PFSK-1 (cell line): ENCODE measurements around the gene MAPT.

DNA sequence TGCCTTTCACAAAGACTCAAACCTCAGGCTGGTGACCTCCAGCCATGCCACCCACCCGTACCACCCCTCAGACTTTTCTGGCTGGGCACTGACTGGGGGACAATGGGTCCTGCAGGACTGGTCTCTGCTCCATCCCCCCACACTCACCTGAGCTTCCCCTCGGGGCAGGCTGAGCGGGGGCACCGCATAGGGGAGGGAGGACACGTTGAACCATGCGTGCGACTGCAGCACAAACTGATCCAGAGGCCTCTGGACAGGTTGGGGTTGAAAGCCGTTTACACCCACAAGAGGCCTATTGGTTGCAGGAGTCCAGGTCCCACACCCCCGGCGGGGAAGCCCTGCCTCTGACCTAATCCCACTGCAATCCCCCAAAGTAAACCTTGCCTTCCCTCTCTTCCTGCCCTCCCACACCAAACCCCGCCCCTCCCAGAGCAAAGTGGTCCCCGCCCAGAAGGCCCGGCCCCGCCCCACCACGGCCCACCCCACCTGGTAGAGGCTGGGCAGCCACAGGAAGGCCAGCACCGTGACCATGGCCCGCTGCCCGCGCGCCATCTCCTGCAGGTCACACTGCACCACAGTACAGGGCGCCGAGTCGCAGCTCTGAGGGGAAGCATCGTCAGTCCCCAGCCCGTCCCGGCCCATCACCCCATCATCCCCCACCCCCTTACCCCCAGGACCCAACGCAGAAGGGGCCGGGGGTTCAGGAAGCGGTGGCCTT, 11.0 kb upstream of the FAM171A2 start:
- RRBS: 96% methylated on average over 3 of the region's 29 CpGs

- RRBS: no CpG with 5 or more reads among the region's 98 CpGs
Observed at GRCh38 chr17:44384532-44385975, 4.4 kb downstream of the ITGA2B start.

- RRBS: no CpG with 5 or more reads among the region's 8 CpGs
Observed at GRCh38 chr17:44905366-44906010, 6.0 kb downstream of the CCDC103 start.

GRCh38 chr17:44948112-44948443, 505 bp upstream of the KIF18B start:
- RRBS: no CpG with 5 or more reads among the region's 14 CpGs

DNA sequence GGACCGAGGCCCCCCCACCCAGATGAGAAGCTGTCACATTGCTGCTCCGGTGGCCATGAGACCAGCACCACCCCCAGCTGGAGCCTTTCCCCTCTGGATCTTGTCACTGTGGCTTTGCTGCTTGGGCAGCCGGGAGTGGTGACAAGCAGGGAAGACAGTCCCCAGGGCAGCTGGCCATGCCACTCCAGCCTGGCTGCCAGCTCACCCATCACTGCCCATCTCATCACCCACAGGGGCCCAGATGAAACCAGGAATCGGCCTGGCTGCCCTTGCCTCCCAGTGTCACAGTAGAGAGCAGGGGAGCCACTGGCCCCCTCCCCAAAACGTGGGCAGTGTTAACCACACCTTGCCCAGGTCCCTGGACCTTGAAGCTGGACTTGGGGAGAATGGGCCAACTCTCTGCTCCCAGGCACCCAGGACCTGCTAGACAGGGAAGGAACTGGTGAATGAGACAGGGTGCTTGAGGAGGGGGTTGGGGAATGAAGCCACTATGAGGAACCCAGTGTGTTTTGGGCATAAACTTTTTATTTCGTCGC, 12.5 kb upstream of the C1QL1 start:
- RRBS: 82% methylated on average over 2 of the region's 7 CpGs

DNA sequence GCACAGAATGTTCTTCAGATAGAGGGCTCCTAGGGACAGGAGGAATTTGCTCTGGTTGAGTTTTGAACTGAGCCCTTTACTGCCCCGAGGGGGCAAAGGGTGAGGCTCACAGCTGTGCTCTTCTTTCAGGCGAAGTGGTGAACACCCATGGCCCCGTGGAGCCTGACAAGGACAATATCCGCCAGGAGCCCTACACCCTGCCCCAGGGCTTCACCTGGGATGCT, 32.4 kb downstream of the NMT1 start:
- RRBS: no CpG with 5 or more reads among the region's 4 CpGs

DNA sequence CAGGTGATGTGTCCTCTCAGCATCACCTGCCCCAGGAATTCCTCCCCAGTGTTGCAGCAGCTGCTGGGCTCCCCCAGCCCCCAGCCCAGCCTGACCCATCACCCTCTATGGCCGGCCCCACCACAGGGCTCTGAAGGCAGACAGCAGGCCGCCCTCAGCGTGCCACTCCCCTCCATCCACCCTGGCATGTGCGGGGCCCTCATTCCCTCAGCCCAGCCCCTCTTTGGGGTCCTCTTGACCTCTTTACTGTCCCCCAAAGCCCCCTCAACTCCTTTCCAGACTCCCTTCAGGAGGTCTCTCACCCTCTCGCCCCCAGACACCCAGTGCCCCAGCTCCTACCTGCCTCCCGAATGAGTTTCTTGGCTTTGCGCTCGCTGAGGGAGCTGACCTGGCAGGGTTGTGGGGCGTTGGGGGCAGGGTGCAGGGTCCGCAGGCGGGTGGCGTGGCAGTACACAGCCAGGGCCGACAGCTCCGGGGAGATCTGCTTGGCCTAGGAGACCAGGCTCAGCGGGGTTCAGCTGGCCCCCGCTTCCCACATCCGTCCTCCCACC, 17.5 kb downstream of the PLCD3 start:
- RRBS: no CpG with 5 or more reads among the region's 17 CpGs

DNA sequence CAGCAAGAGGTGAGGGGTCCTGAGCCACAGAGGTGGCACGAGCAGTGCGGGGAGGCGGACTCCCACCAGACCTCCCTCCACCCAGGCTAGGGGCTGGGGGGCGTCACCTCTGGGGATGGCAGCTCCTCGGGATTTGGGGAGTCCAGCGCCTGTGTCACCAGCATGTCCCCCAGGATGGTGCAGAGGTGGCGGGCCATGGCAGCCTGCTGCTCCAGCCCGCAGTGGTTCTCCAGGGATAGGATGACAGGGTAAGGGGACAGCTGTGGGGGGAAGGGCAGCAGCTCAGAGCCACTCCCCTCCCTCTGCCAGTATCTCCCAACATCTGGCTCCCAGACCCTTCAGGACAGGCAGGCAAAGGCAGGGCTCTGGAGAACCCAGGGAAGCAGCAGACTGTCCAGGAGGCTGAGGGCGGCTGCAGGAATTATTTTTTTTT, 15.8 kb downstream of the PLCD3 start:
- RRBS: no CpG with 5 or more reads among the region's 9 CpGs

GRCh38 chr17:45144709-45144998, 3.6 kb upstream of the HEXIM1 start:
- RRBS: no CpG with 5 or more reads among the region's 24 CpGs

DNA sequence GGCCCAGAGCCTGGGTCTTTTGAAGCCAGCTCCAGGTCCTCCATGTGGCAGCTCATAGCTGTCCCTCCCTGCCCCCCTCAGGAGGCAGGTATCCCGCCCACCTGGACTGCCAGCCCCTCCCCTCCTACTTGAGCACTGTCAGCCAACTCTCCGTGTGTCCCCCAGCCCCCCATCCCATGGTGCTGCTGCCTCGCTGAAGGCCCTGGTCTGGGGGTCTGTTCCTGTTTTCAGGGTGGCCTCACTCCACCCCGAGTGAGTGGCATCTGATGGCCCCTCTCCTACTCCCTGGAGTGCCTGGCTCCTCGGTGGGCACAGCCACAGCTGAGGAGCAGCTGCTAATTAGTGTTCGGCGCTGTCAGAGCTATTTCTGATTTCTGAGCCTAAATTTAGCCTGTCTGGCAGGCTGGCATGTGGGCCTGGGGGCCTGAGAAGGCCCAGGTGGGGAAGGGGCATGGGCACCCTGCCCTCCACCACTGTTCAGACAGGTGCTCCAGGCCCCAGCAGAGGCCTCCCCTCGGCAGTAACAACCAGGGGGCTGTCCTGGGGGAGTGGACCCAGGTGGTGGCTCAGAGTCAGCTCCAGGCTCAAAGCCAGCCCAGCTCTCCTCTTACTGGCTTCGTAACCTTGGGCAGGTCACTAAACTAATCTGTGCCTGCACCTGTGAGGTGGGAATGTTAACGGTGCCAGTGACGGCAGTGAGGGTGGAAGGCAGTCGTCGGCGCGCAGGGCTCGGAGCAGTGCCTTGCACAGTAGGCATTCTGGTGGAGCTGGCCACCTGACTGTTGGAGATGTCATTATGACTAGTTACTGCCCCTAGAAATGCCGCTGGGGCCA, 6.4 kb downstream of the FMNL1 start:
- RRBS: no CpG with 5 or more reads among the region's 17 CpGs

- RRBS: no CpG with 5 or more reads among the region's 19 CpGs
Observed at GRCh38 chr17:45244556-45245406, 17.1 kb downstream of the SPATA32 start.

- RRBS: no CpG with 5 or more reads among the region's 11 CpGs
Observed at GRCh38 chr17:45311552-45312471, 5.0 kb downstream of the MAP3K14 start.

GRCh38 chr17:45312472-45313341, 4.1 kb downstream of the MAP3K14 start:
- RRBS: no CpG with 5 or more reads among the region's 8 CpGs

GRCh38 chr17:45396548-45397688, 35.8 kb downstream of the ARHGAP27 start:
- RRBS: 92% methylated on average over 14 of the region's 44 CpGs

- RRBS: no CpG with 5 or more reads among the region's 12 CpGs
Observed at GRCh38 chr17:45413323-45413875, 19.3 kb downstream of the ARHGAP27 start.

- RRBS: no CpG with 5 or more reads among the region's 5 CpGs
Observed at GRCh38 chr17:45424274-45424664, 8.4 kb downstream of the ARHGAP27 start.

- RRBS: no CpG with 5 or more reads among the region's 22 CpGs
Observed at GRCh38 chr17:45430377-45430804, 2.3 kb downstream of the ARHGAP27 start.

DNA sequence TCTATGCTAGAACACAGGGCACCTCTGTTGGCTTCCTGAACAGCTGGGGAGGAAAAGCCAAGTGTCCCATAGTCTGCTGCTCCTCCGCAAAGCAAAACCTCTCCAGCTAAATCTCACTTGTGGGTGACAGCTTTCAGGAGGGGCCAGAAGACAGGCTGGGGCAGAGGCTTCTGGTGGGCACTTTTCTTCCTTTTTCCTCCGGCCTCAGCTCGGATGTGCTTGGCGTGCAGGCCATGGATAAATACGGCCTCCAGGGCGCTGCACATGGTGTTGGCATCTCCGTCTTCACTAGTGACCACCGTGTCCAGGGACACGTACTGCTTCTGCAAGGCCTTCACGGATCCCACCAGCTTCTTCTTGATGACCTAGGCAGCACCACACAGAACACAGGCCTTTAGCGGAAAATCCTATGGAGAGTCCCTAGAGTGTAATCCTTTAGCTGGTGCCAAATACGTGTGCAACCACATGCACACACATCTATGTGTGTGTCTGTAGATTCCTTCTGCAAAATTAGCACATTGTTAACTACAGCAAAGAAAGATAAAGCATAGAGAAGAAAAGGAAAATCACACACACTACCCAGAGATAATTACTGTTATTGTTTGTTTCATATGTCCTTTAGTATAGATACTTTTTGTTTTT, 12.6 kb downstream of the PLEKHM1 start:
- RRBS: no CpG with 5 or more reads among the region's 12 CpGs

DNA sequence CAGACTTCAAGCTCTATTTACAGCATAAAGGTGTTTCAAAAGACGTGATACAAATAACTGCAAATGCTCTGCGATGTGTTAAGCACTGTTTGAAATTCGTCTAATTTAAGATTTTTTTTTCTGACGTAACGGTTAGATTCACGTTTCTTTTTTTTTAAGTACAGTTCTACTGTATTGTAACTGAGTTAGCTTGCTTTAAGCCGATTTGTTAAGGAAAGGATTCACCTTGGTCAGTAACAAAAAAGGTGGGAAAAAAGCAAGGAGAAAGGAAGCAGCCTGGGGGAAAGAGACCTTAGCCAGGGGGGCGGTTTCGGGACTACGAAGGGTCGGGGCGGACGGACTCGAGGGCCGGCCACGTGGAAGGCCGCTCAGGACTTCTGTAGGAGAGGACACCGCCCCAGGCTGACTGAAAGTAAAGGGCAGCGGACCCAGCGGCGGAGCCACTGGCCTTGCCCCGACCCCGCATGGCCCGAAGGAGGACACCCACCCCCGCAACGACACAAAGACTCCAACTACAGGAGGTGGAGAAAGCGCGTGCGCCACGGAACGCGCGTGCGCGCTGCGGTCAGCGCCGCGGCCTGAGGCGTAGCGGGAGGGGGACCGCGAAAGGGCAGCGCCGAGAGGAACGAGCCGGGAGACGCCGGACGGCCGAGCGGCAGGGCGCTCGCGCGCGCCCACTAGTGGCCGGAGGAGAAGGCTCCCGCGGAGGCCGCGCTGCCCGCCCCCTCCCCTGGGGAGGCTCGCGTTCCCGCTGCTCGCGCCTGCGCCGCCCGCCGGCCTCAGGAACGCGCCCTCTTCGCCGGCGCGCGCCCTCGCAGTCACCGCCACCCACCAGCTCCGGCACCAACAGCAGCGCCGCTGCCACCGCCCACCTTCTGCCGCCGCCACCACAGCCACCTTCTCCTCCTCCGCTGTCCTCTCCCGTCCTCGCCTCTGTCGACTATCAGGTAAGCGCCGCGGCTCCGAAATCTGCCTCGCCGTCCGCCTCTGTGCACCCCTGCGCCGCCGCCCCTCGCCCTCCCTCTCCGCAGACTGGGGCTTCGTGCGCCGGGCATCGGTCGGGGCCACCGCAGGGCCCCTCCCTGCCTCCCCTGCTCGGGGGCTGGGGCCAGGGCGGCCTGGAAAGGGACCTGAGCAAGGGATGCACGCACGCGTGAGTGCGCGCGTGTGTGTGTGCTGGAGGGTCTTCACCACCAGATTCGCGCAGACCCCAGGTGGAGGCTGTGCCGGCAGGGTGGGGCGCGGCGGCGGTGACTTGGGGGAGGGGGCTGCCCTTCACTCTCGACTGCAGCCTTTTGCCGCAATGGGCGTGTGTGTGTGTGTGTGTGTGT, at the start of gene MAPT:
MAPT (plus strand) TSS at position 815 of the 1,331 bp plus-strand sequence.
- RRBS: 1% methylated on average over 31 of the region's 127 CpGs

- RRBS: no CpG with 5 or more reads among the region's 7 CpGs
Observed at GRCh38 chr17:46027943-46028614, 29.0 kb downstream of the STH start.